Trachea (tissue), 1 donor: ENCODE data around the genes METAP1, ADH1C, SLC39A8 and NFKB1.

DNA sequence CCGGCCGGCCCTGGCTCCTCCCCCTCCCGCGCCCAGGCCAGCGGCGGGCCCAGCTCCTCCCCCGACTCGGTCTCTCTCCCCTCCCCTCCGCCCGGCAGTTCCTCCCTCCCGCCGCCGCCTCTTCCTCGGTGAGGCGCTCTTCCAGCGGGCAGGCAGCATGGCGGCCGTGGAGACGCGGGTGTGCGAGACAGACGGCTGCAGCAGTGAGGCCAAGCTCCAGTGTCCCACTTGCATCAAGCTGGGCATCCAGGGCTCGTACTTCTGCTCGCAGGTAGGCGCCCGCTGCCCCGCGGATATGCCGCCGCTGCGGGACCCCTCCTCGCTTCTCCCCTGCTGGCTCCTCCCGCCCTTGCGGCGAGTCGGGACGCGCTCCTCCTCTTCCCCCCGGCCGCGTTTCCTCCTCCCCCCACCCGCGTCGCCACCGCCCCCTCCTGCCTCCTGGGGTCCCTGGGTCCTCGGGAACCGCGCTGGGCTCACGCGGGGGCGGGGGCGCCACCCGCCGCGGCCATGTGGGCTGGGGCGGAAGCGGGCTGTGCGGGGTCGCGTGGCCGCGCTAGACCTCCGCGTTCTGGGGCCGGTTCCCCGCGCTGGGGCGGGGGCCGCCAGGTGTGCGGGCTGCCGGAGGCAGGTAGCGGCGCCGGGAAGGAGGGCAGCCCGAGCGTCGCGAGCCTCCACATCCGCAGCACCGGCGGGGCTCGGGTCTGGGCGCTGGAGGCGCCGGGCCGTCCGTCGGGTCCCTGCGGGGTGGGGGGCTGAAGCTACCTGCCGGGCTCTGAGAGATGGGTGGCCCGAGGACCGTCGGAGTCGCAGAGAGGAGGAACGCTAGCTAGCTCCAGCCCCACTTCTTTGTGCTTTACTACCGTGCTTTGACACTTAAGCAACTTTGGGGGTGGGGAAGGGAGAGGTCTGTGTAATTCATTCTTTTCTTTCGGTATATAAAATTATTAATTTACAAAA, at the start of gene METAP1:
METAP1 (plus strand) TSS at position 125 of the 957 bp plus-strand sequence.
- PRO-cap = bidirectional peak, plus-strand start at position 131 of the sequence, minus-strand start outside the sequence; bidirectional peak, plus-strand start outside the sequence, minus-strand start at position 848 of the sequence

DNA sequence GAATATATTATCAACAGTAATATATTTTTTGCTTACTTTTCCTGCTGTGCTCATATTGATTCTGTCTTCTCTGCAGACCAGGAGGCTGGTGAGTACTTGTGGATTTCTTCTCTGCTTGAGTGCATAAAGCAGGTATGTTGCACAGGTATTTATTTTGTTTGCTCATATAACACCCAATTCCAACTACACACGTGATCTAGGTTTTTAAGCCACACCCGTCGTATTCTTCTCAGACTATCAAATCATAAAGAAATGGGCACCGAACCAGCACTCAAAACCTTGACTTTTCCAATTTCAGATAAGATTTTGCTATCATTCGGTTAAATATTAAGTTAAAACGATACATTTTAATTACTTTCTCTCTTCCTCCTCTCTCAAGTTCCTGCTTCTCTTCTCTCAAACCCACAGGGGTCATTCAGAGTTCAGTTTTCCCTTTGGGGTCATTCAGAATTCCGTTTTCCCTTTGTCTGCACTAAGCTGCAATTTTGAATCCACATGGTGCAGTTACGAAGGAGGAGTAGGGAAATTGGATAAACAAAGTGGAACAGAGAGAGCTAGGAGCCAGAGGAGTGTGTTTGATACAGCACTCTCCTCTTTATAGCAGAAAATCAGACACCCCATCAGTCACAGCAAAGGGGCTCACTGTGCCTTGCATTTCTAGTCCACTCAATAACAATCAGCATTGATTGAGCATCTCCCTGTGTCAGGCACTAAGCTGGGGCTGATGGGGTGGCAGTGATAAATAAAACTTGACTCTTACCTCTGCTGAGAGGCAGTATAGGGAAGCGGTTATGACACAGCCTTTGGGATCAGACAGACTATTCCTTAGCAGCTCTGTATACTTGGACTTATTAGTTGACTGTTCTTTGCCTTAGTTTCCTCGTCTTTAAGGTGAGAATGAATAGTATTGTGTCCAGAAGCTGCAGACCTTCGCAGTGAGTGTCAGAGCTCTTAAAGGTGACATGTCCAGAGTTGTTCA, at the start of gene ADH1C:
ADH1C (minus strand) TSS at position 125 of the 979 bp plus-strand sequence.
- PRO-cap = no peak

GRCh38 chr4:99461478-99462133, 26.5 kb upstream of the ADH7 start:
- PRO-cap = no peak

DNA sequence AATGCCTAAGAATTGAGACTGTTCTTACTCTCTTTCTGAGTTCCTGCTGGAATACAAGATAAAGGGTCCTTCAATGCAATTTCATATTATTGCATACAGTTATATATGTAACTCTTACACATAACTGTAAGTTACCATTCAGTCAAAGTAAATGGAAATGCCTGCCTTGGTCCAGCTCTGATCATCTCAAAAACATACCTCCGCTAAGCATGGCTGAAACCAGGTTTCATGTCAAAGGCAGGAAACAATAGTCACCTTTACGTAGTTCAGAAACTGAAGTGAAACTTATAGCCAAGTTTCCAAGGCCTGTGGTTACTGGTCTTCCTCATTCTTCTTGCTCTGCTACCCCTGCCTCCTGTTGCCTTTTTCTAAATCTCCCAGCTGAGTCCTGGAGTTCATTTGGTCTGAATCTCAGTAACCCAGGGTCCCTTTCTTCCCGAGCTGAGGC, 30.7 kb downstream of the DAPP1 start:
- PRO-cap = no peak

- PRO-cap = no peak
Measured at GRCh38 chr4:99918280-99919210, 24.3 kb upstream of the LAMTOR3 start.

DNA sequence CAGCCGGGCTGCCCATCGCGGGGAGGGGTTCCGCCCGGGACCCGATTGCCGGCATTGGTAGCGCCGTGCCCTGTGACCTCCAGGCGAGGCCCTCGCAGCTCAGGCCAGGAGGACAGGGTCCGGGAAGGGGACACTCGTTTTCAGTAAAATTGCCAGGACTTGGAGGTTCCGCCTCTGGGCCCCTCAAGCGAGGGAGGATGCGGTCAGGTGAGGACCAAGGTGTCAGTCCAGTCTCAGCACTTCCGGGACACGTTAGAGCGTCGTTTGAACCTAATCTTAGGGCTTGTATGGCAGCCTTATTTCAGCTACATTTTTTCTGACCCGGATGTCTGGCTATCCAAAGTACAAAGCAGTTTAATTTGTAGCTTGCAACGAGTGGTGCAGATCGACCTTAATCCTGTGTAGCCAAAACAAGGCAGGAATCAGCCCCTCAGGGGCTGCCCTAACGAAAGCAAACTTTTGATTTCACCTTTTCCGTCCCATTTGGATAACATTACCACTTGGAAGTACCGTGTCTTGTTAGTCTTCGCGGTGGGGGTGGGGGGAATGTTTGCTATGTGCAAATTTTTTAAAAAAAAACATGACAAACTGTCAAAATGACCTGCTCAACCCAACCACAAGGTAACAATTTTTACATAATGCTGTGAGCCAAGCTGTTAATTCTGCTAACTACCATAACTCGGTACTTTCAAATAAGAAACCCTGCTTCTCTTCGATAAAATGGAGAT, 657 bp upstream of the DNAJB14 start:
- PRO-cap = no peak

- PRO-cap = no peak
Measured at GRCh38 chr4:99949431-99950172, 473 bp downstream of the H2AZ1 start.

- PRO-cap = no peak
Measured at GRCh38 chr4:100189647-100190367, 461 bp downstream of the DDIT4L start.

DNA sequence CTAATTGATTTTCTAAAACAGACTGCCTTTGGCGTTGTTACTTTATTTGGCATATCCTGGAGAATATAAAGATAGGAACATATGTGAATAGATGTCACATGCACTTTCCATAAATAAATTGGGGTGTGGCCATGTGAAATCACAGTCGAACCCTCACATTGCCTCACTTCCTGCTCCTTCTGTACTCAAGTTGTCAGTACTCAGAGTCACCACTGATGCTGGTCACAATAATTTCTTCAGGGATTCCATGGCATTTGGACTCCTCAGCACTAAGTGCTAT, 1.4 kb upstream of the EMCN start:
- PRO-cap = no peak

- PRO-cap = no peak
Measured at GRCh38 chr4:100895445-100896040, 377.7 kb upstream of the EMCN start.

- PRO-cap = no peak
Measured at GRCh38 chr4:101125329-101125689, 222.0 kb downstream of the PPP3CA start.

GRCh38 chr4:101327777-101328324, 19.5 kb downstream of the PPP3CA start:
- PRO-cap = no peak

DNA sequence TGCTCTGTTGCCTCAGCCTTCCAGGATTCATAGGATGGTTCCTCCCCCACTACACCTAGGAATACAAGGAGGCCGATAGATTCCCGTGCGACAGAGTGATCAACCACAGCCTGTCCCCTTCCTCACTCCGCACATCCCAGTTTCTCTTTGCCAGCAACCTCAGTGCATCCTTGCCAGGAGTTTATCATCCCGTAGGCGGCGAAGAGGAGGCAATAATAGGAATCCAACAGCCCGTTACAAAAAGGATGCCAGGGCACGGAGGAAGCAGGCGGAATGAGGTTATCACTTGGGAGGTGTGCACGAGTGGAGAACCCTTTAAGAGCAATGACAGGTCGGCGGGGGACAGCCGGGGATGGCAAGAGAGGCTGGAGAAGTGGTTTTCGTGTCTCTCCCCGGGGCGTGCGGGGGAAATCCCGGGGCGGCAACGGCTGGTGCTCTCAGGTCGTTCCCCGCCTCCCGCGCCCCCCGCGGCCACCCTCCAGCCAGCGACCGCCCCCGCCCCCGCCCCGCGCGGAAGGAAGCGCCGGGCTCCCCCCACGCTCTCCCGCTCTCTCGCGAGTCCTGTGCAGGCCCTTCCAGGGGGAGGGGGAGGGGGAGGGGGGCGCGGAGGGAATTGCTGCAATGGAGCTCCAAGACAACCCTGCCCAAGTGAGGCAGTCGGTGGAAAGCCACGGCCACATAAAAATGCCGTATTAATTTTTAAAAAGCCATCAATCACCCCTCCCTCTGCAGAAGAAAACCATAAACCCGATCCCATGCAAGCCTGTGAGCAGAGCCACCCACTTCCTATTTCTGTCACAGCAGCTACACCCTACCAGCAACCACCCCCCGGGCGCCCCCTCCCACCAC, 1.5 kb downstream of the PPP3CA start:
- PRO-cap = no peak

DNA sequence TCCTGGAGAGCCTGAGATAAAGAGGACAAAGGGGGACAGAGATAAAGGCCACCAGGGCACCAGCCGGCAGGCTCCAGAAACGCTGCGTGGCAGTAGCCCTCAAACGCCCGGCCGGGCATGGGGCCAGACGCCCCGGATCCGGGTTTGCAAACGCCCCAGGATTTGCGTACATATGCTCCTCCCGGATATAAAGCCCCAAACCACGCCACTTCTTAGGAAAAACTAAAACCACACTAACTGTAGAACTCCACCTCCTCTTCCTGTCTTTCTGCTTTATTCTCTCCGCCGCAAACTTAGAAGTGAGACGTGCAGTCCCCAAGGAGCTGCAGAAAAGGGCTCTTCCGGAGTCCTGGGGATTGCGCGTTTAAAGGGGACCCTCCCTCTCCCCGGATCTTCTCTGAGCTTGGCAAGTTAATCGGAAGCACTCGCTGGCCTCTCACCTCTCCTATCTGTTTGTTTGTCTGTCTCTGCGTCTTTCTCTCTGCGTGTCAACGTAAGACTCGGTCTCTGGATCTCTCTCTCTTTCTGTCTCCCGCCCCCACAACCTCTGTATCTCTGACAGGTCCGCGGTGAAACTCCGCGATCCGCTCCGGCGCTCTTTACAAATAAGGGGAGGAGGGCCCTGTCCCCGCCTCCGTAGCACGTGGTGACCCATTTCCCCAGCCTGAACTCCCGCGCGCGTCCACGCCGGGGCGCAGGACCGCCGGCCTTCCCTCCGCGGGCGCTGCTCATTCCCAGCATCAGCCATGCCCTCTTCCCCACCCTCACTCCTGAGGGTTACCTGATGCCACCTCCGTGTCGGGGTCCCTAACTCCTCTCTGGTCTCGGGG, at the start of gene SLC39A8:
SLC39A8 (minus strand) TSS at position 578 of the 830 bp plus-strand sequence.
- PRO-cap = unidirectional peak, minus-strand start at position 119 of the sequence; bidirectional peak, plus-strand start at position 697 of the sequence, minus-strand start at position 578 of the sequence

GRCh38 chr4:102345735-102346350, 561 bp upstream of the SLC39A8 start:
- PRO-cap = no peak

GRCh38 chr4:102442138-102442551, 59.0 kb upstream of the NFKB1 start:
- PRO-cap = no peak

GRCh38 chr4:102500735-102501466, at the start of gene NFKB1:
Gene NFKB1 (plus strand): TSS chr4:102501359.
- PRO-cap = bidirectional peak, plus-strand start at chr4:102500940, minus-strand start at chr4:102500973; bidirectional peak, plus-strand start at chr4:102501382, minus-strand start at chr4:102501246

- PRO-cap = no peak
Measured at GRCh38 chr4:102518539-102519229, 17.5 kb downstream of the NFKB1 start.

- PRO-cap = no peak
Measured at GRCh38 chr4:102555137-102556527, 54.5 kb downstream of the NFKB1 start.

DNA sequence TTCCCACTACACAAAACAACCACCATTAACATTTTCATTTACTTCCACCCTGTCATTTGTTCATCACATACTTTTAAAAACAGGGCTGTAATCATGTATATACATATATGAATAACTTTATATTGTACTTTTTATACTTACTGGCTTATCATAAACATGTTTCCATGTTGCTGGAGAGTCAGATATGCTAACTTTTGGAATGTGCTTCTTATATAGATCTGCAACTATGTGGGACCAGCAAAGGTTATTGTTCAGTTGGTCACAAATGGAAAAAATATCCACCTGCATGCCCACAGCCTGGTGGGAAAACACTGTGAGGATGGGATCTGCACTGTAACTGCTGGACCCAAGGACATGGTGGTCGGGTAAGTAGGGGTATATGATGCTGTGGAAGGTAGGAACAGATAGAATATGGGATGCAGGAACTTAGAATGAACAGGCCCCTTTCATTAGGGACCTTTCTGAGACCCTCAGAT, 65.7 kb downstream of the NFKB1 start:
- PRO-cap = no peak